Endodermal cell (in vitro differentiated cells): ENCODE data around the gene MMD2.

GRCh38 chr7:2794648-2795392 lies 49.3 kb downstream of the GNA12 start:
- PRO-cap, result no peak

- PRO-cap, result no peak
These were observed 48.7 kb upstream of the CARD11 start for GRCh38 chr7:3092202-3092975.

GRCh38 chr7:3159079-3159392 lies 115.4 kb upstream of the CARD11 start:
- PRO-cap, result no peak

DNA sequence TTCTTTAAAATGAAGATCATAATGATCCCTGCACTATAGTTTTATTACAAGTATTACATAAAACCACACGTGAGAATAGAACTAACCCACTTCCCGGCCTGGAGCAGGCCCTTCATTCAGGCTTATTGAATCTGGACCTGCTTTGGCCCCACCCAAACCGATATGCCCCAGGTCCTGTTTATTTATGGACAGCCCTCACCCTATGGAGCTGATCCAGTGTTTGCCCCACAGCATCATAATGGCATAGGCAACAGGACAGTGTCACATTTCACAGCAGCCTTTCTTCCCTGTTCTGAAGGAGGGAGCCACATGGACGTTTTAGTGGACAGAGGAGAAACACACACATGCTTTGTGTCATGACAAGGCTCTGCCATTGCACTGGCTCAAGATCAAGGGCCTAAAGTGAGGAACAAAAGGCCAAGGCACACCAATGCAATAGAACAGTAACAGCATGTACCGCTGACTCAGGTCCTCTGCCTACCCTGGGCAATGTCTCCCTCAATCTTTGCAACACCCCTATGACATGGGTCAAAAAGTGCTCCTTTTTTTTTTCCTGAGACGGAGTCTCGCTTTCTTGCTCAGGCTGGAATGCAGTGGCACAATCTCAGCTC lies 57.9 kb upstream of the SDK1 start:
- PRO-cap, result no peak

GRCh38 chr7:3267666-3268487 lies 33.2 kb upstream of the SDK1 start:
- PRO-cap, result no peak

- PRO-cap, result no peak
These were observed 79.8 kb downstream of the SDK1 start for GRCh38 chr7:3380659-3381415.

DNA sequence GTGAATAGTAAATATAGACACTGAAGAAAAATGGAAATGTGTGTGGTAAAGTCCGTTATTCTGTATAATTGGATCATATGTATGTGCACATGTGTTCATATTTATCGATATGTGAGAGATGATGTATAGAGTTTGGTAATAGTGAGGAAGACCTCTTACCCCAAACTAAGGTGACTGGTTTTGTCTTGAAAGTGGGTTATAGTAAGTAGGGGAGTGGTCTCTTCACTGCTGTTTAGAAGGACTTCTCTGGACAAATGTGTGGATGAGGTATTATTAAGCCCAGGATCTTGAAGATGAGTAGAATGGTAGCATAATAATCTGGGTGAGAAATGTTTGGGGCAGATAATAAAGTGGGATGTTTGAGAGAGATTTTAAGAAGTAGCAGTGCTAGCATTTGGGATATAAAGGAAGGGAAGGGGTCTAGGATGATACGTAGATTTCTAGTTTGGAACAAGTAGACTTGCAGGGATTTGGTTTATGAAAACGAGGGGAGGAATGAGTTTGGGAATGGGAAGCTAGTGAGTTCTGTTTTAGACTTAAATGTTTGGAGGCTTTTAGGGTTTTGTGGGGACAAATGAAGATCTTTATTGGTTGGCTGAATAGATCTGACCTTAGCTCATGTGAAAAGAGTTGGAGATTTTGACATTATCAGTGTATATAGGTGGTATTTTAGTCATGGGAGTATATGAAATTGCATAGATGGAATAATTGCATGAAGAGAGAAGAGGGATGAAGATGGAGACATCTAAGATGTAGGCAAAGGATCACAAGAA lies 149.2 kb downstream of the SDK1 start:
- PRO-cap, result no peak

GRCh38 chr7:3461843-3462406 lies 160.9 kb downstream of the SDK1 start:
- PRO-cap, result no peak

DNA sequence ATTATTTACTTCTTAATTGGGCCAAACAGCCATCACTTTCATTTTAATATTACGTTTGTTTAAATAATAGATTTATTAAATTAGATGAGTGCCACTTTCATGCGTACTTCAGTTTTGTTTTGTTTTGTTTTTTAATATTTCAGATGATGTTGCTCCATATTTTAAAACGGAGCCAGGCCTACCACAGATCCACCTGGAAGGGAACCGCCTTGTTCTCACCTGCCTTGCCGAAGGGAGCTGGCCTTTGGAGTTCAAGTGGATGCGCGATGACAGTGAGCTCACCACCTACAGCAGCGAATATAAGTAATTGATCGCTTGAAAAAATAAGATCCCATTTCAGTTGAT lies 317.9 kb downstream of the SDK1 start:
- PRO-cap, result no peak

DNA sequence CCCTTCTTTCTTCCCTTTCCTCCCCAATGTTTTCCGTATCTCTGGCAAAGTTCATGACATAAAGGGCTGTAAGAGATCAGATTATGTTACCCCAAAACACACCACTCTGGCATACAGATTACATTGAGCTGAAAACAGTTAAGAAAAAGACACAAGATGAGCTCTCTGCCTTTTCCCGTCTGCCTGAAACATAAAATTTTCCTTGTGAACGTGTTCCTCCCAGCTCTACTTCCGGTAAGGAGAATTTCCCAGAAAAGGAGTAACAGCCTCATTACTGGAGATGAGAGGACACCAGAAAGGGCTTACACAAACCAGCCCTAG lies 441.1 kb downstream of the SDK1 start:
- PRO-cap, result no peak

DNA sequence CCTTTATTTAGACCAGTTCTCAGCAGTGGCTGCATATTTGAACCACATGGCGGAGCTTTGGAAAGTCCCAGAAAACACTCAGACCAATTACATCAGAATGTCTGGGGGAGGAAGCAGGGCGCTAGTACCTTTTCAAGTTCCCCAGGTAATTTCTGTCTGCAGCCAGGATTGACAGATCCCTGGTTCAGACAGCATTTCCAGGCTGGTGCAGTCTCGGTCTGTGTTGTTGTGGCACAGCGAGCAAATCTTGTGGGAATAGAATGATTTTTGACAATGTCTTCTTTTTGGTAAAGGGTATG lies 561.1 kb downstream of the SDK1 start:
- PRO-cap, result no peak

- PRO-cap, result no peak
These were observed 247.9 kb upstream of the FOXK1 start for GRCh38 chr7:4434052-4434727.

- PRO-cap, result no peak
These were observed 148.6 kb upstream of the FOXK1 start for GRCh38 chr7:4533421-4534010.

DNA sequence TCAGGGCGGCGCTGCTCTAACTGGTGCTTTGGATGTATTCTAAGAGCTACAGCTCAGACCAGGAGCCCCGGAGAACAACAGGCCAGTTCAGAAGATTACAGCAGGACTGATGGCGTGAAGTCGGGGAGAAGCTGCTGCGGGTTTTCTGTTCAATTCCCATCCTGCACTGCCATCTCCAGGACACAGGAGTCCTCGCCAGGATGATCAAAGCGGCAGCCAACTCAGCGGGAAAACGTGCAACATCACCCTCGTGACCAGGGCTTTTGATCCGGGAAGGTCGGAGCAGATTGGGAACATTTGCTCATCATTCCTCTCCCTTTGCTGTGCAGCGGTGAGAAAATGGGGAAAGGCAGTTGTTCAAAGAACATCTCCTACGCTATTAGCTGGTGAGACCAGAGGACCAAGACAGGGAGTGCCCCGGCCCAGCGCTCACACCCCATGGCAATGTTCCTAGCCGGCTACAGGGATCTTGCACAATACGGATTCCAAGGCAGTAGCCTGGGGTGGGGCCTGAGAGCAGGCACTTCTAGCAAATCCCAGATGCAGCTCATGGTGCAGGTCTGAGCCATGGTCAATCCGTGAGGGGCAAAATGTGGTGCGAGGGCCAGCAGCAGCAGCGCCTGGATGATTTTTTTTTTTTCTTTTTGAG lies 50.3 kb upstream of the FOXK1 start:
- PRO-cap, result bidirectional peak, plus-strand start at position 230 of the sequence, minus-strand start at position 108 of the sequence

DNA sequence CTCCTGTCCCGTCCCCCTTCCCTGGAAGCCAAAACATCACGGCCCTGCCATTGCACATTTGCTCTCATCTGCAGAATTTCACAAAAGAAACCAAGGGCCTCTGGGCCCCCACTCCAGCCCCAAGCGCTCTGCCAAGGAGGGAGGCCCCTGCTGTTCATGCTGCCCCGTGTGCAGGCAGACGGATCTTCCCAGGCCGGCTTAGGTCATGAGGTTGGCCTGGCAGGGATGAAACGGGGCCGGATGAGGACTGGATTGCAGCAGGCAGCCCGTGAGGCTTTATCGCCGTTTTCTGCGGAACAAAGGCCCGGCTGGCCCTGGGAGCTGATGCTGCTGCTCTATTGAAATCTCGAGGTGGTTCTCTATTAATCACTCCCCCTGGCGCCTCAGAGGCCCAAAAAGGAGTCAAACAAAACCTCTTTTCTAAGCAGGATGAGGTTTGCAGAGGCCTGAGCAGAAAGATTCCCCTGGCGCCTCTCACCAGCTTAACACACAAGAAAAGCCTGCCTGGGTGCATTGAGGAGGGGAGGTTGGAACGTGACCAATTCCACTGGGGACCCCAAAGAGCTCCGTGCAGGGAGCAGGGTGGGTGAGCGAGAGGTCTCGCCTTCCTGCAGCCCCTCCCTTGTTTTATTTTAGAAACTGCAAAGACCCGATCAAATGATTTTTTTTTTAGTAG lies 31.4 kb upstream of the FOXK1 start:
- PRO-cap, result bidirectional peak, plus-strand start at position 299 of the sequence, minus-strand start at position 291 of the sequence

DNA sequence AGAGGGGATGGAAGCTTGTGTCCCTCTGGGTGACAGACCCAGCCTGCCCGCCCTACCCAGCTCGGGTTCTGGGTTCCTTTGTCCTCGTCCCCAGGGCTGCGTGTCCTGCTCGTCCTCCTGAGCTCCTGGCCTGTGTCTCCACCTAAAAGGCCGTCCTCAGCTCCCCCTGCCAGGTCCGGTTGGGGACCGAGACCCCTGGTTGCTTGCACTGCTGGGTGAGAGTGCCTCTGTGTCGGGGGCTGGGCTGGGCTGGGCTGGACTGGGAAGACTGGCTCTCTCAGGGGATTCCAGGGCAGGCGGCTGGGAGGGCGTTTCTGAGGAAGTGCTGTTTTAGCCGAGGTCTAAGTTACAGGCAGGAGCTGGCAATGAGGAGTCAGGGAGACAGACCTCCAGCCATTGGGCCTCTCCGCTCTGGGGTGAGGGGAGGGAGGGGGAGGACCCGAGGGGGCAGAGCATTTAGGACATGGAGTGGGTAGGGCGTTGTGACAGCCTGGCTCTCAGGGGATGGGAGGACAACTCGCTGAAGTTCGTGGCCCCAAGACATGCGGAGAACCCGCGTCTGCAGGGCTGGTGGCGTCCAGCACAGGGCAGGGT lies 20.9 kb downstream of the FOXK1 start:
- PRO-cap, result no peak

DNA sequence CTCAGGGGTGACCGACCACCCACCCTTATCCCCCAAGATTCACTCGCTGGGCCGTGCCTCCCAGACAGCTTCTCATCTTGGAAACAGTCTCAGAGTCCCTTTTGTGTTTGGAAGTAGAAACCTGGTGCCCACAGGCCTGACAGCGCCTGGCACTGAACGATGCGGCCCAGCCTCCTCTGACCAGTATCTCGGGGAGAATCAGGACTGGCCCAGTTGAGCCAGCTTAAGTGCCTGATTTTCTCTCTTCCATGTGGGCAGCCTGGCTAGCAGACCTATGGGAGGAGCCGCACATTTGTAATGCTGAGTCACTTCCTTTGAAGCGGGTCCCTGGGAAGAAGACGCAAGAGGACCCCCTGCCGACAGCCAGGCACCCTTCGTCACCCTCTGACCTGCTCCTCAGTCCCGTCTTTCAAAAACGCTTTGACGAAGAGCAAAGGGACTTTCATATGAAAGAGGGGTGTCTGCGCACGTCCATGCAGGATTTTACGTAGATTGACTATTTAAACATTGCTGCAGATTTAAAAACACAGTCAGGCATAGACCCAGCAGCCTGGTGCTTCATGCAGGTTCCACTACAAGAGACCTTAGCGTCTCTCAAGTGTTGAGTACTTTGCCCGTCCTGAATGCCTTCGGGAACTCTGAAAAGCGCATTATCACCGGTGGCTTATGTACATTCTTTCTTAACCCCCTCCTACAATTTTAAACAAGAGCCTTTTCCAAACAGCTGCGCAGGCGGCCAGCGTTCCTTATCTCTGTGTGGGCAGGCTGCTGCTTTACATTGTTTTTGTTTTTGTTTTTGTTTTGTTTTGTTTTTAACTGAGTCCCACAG lies 36.6 kb upstream of the AP5Z1 start:
- PRO-cap, result bidirectional peak, plus-strand start at position 527 of the sequence, minus-strand start at position 200 of the sequence; bidirectional peak, plus-strand start at position 706 of the sequence, minus-strand start at position 625 of the sequence

DNA sequence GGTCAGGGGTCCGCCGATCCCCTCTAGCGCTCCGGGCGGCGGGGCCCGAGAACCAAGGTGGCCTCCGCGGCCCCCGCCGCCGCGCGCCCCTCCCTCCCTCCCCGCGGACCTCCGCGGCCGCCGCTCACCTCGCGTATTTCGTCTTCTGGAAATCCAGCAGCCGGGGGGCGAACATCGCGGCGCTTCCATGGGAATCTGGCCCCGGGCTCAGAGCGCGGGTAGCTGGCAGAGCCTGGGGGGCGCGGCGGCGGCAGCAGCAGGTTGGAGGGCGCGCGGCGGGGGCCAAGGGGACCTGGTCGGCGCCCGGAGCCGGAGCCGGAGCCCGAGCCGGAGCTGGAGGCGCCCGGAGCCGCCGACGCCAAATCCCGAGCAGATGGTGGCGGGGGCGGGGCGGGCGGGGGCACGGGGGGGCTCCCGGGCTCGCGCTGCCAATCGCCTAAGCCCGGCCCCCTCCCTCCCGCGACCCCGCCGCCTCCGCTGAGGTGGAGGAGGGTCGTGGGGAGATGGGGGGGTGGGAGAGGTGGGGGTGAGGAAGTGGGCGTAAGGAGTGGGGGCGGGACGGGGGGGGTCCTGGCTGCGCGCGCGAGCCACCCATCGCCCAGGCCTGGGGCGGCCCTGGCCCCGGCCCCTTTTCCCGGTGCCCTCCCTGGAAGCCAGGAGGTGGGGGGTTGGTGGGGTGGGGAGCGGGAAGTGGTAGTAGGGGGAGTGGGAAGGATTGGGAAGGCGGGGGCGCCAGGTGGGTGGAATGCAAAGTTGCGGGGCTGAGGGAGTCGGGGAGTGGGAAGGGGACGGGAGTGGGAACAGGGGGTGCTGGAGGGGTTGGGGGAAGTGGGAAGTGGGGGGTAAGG lies at the start of gene MMD2:
MMD2 (minus strand) TSS at position 345 of the 848 bp plus-strand sequence.
- PRO-cap, result no peak

GRCh38 chr7:5193654-5194171 lies 3.7 kb downstream of the WIPI2 start:
- PRO-cap, result no peak

DNA sequence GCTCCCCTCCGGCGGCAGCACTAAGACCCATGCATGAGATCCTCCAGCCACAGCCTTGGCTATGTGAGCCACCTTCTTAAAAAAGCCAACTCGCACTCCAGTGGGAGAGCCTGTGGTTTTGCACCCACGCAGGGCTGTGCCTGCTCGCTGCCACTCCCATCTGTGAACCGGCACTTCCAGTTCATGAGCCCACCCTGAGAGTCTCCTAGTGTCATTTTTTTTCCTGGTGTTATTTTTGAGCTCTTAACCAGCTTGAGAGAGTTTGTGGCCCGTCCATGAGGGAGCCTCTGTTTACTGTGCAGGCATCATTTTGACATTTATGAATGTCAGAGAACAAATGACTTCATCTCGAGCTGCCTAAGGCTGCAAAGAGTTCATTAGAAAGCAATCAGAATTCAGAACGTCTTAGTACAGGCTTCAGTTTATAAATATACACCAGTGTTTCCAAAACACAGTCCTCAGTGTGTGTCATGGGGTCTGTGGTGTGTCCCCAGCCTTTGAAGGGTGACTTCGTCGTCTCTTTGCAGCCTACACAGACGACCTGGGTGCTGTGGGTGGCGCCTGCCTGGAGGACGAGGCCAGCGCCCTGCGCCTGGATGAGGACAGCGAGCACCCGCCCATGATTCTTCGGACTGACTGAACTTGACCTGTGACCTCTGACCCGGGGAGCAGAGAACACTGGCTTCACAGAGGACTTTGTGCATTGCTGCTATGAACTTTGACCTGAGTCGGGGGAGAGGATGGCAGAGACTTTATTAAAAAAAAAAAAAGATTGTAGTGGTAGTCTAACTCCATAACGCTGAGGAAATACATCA lies 40.5 kb downstream of the WIPI2 start:
- PRO-cap, result no peak